Skin of body (tissue), 2 donors: ENCODE measurements around a stretch of chr5.

GRCh38 chr5:1338796-1339330 lies 6.0 kb downstream of the CLPTM1L start:
- RAMPAGE, long total RNA = no peak

- RAMPAGE, long total RNA = no peak
These were observed 34.3 kb upstream of the SLC6A3 start for GRCh38 chr5:1479344-1480227.

GRCh38 chr5:1644888-1645479 lies 121.2 kb upstream of the LPCAT1 start:
- RAMPAGE, long total RNA = no peak

GRCh38 chr5:1801885-1802390 lies 731 bp downstream of the NDUFS6 start:
- RAMPAGE, long total RNA = no peak

DNA sequence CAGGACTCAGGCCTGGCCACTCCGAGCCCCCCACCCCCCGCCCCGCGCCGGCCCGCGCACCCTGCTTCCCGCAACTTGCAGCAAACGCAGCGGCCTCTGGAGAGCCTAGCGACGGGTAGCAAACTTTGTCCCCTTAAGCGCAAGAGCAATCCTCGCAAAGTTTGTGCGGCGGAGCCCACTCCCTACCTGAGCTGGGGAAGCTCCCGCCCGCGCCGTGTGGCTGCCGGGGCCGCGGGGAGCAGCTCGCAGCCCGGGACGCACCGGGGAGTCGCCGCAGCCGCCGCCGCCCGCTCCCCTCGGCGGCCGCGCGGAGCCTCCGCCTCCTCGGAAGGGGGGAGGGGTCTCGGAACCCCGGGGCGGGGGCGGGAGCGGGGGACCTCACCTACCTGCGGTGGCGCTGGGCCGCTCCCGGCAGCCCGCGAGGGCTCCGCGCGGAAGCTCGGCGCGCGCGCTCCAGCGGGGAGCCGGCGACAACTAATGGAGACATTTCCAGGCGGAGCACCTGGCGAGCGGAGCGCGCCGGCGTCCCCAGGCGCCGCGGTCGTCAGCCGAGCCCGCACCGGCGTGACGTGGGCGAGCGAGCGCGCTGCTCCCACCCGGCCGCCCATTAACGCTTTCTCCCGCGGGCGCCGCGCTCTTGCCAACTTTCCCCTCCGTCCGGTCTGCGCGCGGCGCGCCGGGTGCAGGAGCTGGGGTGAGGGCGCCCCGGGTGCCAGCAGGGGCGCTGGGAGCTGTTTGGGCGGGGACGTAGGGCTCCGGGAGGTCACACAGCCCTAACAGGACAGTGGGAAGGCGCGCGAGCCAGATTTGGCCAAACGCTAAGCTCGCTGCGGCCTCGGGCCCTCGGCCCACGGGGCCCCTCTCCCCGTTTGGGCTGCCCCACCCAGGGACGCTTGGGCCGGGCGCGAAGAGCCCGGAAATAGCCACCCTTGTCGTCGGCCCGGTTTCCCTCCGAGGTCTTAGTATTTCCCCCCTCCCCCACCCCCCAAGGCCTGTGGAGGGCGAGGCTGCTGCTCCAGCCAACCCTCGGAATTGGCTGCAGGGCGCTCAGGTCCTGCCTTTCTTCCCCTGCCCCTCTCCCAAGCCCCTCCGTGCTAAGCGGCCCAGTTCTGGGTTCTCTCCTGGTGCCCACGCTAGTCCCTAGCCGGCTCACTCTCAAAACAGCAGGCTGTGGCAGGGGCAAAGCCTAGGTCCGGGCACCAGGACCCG lies 4.4 kb upstream of the IRX4 start:
- RAMPAGE, long total RNA = no peak

GRCh38 chr5:2739073-2740413 lies 11.9 kb downstream of the IRX2 start:
- RAMPAGE, long total RNA = no peak

DNA sequence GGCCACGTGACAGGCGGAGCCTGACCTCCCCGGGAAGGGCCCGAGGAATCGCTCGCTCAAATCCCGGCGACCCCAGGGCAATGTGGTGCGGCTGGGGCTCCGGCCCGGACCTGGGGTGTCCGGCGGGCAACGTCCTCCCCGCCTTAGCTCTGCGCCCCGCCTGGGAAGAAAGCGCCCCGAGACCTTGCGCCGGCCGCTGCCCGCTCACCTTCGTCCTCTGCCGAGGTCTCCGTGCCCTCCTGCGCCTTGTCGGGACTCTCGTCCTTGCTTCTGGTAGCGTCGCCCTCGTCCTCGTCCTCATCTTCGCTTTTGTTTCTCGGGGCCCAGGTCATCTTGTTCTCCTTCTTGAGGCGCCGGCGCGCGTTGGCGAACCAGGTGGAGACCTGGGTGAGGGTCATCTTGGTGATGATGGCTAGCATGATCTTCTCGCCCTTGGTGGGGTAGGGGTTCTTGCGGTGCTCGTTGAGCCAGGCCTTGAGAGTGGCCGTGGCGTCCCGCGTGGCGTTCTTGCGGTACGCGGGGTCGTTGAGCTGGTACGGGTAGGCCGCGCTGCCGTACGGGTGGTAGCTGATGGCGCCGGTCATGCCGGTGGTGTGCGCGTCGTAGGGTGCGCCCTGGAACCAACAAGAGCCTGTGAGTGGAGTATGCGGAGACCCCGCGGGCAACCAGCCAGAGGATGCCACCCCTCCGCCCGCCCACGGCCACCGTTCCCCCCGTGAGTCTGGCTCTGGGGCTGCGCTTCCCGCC lies 2.1 kb downstream of the IRX2 start:
- RAMPAGE, long total RNA = no peak

DNA sequence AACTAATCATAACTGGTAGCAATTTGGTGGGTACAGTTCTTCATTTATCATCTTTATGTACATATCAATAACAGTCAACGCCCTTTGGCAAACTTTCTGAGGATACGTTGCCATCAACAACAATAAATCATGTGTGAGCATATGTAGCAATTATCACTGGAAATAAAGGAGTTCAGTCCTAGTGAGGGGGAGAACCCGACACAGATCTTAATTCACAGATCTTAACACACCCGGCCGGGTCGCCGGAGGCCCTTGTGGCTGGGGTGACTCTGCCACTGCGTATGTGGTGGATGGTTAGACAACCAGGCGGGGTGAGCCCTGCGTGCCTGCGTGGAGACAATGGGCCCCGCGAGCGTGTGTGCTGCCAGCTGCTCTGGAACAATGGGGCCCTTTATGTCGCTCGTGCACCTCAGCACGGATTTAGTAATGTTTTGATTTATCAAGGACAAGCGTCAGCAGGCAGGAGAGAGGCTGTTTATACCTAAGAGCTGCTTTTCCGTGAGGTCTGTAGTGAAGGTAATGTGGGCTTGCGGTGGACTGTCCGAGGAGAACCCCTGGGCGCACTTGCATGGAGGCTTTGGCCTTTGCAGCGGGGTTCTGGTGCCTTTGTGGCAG lies 284.7 kb upstream of the IRX1 start:
- RAMPAGE, long total RNA = no peak

GRCh38 chr5:4615346-4615704 lies 524.8 kb upstream of the ADAMTS16 start:
- RAMPAGE, long total RNA = no peak

GRCh38 chr5:5025579-5026103 lies 114.5 kb upstream of the ADAMTS16 start:
- RAMPAGE, long total RNA = no peak

DNA sequence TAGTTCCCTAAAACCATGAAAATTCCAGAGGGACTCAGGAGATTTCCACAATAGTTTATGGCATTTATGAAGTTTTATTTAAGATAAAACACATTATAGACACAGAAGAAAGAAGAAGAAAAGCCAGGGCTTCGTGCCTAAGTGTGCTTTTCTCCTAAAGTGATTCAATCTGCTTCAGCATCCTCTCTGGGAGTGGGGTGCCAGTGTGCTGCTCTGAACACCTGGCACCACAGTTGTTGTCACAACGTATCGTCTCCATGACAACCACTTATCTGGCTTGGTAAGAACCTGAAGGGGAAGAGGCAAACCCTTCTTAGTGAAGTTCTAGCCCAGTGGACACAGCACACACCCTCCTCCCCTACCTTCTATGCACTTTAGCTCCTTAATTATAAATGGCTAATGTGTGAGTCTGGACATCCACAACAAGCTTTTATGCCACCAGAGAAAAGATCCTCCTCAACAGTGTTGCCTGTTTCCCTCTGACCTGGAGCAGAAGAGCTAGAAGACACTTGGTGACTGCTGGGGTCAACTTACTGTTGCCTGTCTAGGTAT lies 2.0 kb downstream of the ADAMTS16 start:
- RAMPAGE, long total RNA = no peak

DNA sequence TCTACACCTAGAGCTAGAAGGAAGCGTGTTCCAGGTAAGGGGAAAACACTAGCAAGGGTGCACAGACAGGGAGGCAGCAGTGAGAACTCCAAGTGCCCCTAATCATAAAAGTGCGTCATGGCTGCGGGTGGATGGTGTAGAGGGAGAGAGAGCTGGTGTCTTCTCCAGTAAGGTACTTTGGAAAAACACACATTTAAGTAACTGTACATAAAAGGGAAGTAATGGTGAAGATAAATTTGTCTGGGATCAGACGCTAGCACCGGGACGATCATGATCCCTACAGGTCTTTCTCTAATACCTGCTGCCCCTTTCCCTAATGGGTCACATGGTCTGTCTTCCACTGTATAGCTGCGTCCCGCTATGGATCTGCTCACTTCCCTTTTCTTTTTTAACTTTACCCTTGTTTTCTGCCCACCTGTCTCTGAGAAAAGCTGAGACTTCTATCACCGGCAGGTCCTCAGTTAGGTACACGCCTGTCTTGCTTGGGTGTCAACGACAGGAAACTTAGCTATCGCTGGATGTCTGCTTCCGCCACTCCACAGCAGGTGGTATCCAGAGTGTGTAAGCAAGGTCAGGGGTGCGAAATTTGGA lies 1.4 kb upstream of the ICE1 start:
- RAMPAGE, long total RNA = no peak

- RAMPAGE, long total RNA = no peak
These were observed 38.8 kb downstream of the ICE1 start for GRCh38 chr5:5460972-5461974.

- RAMPAGE, long total RNA = no peak
These were observed 42.0 kb downstream of the ICE1 start for GRCh38 chr5:5464274-5465039.

DNA sequence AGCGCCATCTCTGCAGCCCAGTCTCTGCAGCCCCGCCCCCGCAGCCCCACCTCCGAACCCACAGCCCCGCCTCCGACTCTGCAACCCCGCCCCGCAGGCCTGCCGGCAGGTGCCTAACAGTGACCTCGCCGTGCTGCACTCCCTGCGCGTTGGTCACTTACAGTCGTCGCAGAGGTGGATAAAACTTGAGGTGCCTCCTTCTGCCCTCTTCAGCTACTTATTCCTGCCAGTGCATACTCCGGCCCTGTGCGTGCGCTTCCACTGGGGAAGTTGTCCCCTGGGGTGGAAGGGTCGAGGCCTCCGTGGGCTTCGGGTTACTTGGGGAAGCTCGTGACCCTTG lies 72.3 kb downstream of the ICE1 start:
- RAMPAGE, long total RNA = no peak

DNA sequence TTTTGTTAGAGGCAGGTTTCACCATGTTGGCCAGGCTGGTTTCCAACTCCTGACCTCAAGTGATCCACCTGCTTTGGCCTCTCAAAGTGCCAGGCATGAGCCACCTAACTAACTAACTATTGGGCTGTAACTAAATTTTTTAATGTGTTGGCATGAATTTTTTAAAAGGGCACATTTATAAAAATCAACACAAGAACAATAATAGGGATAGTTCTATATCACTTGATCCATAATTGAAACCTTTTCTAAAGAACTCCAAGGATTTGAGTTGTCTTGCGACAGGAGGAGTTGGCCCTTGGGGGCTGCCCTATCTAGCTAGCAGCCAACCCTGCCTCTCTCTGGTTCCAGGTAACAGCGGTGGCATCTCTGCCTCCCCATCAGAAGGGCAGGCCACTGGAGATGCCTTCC lies 393.2 kb downstream of the MED10 start:
- RAMPAGE, long total RNA = no peak

- RAMPAGE, long total RNA = no peak
These were observed 219.4 kb downstream of the MED10 start for GRCh38 chr5:6158909-6159378.

GRCh38 chr5:6483841-6484254 lies 35.2 kb downstream of the UBE2QL1 start:
- RAMPAGE, long total RNA = no peak

- RAMPAGE, long total RNA = no peak
These were observed 23.2 kb downstream of the SRD5A1 start for GRCh38 chr5:6656355-6656878.

DNA sequence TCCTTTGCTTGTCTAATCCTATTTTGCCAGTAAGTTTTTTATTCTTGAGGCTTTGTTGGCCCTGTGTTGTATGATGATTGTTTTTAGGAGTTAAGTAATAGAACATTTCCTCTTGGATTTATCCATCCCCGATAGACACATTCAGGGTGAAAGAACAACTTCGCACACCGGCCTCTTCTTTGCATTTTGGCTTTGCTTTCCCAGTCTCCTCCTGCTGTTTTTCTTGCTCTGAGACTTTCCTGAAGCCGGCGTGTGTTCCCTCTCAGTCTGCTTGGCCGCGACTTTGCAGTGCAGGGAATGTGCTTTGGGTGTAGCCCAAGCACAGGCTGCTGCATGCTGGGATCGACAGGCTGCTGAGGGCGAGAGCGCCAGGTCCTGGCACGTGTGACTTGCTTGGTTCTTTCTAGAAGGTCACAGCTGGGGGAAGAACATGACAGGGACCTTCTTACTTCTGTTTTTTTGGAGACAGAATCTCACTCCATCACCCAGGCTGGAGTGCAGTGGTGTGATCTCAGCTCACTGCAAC lies 40.6 kb downstream of the TENT4A start:
- RAMPAGE, long total RNA = no peak